ENCODE results near the genes GINM1 and ULBP1.

- RAMPAGE, long total RNA, result no peak
- RRBS, result no CpG with 5 or more reads among the region's 3 CpGs
These were observed 142.8 kb upstream of the UST start for GRCh38 chr6:148603994-148604400.

DNA sequence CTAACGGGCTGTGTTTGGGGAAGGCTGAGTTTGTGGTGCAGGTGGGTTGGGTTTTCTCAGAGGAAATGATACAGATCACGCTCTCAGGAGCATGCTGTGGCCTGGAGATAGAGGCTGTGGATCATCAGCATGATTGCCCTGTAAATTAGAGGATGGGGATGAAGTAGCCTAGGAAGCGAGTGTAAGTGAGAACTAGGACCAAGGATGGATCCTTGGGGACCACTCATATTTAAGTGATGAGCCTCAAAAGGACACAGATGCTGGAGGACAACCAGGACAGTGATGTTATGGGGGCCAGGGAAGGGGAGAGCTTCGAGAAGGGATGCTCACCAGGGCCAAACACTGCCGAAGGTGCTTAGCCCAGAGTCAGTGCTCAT lies 51.5 kb downstream of the UST start:
- RAMPAGE, long total RNA, result no peak
- RRBS, result no CpG with 5 or more reads among the region's 5 CpGs

- RAMPAGE, long total RNA, result no peak
- RRBS, result no CpG with 5 or more reads among the region's 7 CpGs
These were observed 84.2 kb downstream of the UST start for GRCh38 chr6:148830895-148831505.

- RAMPAGE, long total RNA, result no peak
- RRBS, result no CpG with 5 or more reads among the region's 5 CpGs
These were observed 232.6 kb downstream of the UST start for GRCh38 chr6:148979352-148979988.

DNA sequence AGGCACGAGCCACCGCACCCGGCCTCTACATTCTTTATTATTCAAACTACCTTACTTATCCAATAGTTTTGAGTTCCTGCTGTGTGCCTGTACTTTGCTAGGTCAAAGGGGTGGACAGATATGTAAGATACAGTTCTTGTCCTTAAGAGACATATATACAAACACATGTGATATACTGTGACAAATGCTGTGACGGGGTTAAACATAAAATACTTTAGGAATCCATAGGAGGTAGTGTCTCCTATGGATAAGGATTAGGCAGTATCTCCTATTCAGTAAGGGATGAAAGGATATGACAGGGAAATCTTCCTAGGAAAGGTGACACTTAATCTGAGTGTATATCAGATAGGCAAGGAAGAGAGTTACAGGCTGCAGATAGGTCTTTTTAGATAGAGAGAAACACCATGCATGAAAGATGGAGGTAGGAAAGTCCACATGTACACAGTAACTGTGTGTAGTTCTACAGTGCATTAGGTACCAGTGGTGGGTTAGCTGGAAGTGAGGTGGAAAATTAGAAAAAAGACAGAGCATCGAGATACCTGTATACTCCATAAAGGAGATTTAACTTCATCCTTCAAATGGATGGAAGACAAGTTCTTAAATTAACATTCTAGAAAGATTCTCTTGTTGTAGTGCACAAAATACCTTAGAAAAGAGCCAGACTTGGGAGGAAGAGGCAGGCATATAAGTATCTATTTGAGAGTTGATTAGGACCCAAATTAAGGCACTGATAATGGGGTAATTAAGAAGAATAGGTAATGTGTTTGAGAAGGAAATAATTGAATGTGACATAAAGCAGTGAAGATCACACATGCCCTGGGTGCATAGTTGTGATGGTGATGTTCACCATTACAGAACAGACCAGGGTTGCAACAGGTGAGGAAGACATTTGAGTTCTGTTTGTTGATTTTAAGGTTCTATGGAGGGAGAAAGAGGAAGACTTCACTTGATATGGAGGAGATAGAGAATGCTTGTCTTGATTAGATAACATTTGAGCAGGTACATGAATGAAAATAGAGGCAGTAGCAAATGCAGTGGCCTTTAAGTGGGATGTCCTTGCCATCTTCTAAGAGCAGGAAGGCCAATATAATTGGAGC lies 11.4 kb downstream of the TAB2 start:
- RAMPAGE, long total RNA, result no peak
- RRBS, result no CpG with 5 or more reads among the region's 5 CpGs

DNA sequence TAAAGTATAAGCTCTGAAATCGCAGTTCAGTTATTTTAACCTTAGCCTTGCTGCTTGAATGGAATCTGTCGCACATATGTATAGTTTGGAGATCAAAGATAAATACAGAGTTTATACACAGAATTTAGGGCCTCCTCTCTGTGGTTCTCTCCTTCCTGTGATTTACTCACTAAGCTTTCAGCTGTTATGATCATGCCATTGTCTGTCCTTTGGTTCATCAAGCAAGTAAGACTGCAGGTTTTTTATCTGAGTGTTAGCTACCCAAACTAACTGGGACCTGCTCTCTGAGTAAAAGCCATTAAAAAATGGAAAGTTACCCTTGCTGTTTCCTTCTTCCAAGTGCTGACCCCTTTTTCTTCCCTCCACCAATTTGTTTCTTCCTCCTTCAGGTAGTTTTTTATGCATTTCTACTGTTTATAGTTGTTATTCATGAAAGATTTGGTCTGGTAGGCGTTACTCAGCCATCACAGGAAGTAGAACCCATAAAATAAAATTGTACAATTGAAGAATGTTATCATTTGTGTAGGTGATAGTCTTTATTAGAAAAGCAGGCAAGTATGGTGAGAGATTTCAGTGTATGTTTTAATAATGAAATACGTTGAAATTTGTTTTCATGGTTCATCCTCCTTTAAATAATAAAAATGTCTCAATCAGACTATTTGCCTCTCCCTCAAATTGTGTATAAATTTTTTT lies 33.6 kb upstream of the SUMO4 start:
- RAMPAGE, long total RNA, result no peak
- RRBS, result no CpG with 5 or more reads among the region's 4 CpGs

GRCh38 chr6:149379184-149379554 lies 20.9 kb upstream of the SUMO4 start:
- RAMPAGE, long total RNA, result no peak
- RRBS, result no CpG with 5 or more reads among the region's 6 CpGs

GRCh38 chr6:149565939-149566960 lies at the start of gene GINM1:
TSS of gene GINM1 (plus strand) at chr6:149566375.
- RAMPAGE, long total RNA, result no peak
- RRBS, result 1% methylated on average over 44 of the region's 101 CpGs

- RAMPAGE, long total RNA, result no peak
- RRBS, result no CpG with 5 or more reads among the region's 19 CpGs
These were observed 21.6 kb downstream of the LRP11 start for GRCh38 chr6:149842460-149843133.

GRCh38 chr6:149852204-149852797 lies 11.9 kb downstream of the LRP11 start:
- RAMPAGE, long total RNA, result no peak
- RRBS, result 83% methylated on average over 3 of the region's 7 CpGs

DNA sequence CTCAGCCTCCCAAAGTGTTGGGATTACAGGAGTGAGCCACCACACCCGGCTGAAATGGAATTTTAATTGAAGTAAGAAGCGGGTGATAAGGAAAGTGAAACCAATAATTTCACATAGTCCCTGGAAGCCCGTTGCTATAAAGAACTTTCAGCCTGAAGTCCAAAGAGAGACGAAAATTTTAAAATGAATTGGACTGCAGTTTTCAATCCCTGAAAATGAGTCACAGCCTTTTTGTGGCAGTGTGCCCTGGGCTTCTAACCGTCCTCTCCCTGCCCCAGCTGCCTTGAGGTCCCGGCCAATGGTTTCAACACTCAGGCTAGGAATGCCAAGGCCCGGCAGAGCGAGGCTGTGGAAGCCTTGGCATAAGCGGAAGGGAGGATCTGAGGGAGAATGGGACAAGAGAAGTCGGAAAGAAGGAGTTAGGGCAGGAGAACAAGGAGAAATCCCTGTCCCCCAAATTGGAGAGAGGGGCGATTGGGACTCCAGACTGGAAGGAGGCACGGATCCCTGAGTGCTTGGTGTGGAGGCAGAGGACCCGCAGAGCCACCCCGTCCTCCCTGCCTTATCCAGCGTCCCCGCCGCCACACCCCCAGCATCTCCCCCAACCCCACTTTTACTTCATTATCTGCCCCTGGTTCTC lies 509 bp downstream of the RAET1E start:
- RAMPAGE, long total RNA, result no peak
- RRBS, result 33% methylated on average over 1 of the region's 17 CpGs

DNA sequence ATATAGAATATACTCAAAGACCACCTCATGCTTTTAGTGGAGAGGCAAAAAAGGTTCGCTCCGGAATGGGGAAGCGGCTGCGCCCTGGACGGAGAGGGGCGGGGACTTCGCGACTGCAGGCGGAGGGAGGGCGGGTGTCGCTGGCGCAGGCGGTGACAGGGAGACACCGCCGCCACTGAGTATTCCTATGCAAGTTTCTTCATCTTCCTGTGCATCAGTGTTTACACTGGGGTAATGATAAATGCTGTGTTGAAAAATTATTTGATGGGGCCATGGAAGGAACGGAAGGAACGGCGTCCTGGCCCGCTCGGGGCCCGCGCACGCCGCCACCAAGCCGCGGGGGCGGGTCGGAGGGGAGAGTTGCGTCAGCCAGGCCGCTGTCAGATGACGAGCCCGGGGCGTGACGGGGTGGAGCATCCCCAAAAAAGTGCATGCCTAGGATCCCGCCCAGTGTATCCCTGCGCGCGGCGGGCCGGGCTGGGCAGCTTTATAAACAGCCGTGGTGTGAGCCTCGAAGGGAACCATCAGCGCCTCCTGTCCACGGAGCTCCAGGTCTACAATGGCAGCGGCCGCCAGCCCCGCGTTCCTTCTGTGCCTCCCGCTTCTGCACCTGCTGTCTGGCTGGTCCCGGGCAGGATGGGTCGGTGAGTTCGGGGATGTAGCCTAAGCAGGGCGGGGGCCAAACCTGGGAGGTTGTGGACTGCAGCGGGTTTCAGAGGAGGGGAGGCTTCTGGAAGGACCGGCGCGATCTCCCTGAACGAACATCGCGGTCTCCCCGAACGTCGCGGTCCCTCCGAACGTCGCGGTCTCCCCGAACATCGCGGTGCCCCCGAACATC lies at the start of gene ULBP1:
TSS of gene ULBP1 (plus strand) at position 453 of the 838 bp plus-strand sequence.
- RAMPAGE, long total RNA, result no peak
- RRBS, result 1% methylated on average over 12 of the region's 72 CpGs

GRCh38 chr6:150403113-150403793 lies 34.4 kb downstream of the IYD start:
- RAMPAGE, long total RNA, result no peak
- RRBS, result no CpG with 5 or more reads among the region's 5 CpGs

DNA sequence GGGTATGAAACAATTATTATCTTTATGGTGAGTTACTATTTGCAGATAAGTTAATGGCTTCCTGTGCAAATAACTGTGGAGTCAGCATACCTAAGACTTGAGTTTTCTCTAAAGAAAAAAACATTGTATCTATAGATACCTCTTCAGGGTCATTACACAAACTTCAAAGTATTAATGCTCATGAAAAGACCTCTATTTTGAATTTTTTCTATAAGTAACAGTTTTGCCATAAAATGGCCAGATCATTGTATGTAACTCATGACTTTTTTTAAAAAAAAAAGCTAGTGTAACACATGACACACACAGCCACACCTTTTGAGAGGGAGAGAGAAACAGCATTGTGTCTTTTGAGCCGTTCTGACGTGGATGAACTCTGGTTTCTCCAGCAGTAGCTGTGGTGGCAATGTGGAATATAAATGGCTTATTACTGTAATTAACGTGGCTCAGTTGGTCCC lies 36.4 kb downstream of the PLEKHG1 start:
- RAMPAGE, long total RNA, result no peak
- RRBS, result no CpG with 5 or more reads among the region's 3 CpGs

- RAMPAGE, long total RNA, result no peak
- RRBS, result no CpG with 5 or more reads among the region's 8 CpGs
These were observed 112.2 kb downstream of the PLEKHG1 start for GRCh38 chr6:150711646-150712589.

DNA sequence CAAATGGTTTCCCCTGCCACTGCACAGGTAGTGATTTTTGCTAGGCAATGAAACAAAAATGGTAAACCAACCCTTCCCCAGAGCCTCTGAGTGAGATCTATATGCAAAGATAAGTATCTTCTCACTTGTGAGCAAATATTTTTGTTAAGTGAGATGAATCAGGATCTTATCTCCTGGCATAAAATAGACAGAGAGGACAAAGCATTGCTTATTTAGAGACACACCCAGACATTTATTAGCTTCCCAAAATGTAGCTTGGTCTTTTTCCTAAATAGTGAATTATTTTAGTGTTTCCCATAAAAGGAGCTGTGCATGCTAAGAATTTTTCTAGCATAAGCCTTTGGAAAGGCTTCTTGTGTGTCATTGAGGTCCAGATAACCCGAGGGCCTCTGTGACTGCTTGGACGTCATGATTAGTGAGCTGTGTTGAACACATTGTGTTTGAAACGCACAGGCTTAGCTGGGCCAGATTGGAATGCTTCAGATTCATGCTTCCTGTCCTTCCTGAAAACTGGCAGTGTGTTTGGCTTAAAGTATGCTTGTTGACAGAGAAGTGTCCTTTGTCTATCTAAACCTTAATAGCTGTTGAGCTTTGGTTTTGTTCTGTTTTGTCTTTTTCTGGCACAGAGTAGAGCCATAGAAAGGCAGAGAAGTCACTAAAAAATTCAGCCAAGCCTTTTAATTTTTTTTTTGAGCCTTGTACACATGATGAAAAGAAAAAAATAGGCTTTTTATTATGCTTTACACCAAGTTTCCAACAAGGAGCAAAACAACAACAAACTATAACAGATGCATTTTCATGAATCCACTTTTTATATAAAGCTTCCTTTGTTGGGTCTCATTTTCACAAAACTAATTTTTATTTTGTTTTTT lies 16.6 kb downstream of the MTHFD1L start:
- RAMPAGE, long total RNA, result no peak
- RRBS, result no CpG with 5 or more reads among the region's 3 CpGs

GRCh38 chr6:150930854-150931345 lies 65.4 kb downstream of the MTHFD1L start:
- RAMPAGE, long total RNA, result no peak
- RRBS, result no CpG with 5 or more reads among the region's 2 CpGs

DNA sequence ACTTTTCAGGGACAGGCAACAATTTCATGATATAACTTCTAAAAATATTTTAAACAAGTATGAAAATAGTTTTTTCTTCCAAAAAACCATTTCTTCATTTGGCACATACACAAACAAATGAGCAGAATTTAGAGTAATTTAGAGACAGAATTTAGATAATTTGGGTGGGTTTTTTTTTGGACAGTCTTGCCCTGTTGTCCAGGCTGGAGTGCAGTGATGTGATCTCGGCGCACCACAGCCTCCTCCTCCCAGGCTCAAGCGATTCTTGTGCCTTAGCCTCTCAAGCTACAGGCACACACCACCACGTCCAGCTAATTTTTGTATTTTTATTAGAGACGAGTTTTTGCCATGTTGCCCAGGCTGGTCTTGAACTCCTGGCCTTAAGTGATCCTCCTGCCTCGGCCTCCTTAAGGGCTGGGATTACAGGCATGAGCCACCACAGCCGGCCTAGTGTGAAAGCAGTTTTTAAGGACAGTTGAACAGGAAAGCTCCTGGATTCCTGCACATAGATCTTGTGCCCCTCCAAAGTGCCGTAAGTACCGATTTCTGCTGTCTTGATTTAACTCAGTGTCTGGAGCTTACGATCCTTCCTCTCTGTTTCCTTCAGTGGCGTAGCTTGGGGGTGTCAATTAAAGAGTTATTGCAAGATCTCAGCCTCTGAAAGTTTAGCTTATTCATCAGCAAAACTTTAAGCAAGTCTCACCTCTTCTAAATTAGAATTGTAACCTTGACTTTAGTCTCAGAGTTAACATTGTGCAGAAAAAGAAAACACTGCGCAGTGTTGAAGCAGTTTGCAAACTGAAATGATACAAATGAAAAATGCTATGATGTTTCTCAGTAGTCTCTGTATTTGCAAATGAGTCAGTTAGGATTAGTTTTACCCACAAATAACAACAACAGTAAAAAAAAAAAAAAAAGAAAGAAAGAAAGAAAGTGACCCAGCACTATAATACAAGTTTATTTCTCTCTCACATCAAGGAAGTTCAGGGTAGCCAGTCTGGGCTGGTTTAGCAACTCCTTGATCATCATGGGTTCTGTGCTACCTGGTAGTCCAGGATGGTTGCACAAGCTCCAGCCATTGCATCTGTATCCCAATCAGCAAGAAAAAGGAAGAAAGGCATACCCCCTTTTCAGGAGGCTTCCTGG lies 128.0 kb downstream of the MTHFD1L start:
- RAMPAGE, long total RNA, result no peak
- RRBS, result no CpG with 5 or more reads among the region's 12 CpGs

- RAMPAGE, long total RNA, result no peak
- RRBS, result no CpG with 5 or more reads among the region's 15 CpGs
These were observed 180.1 kb downstream of the MTHFD1L start for GRCh38 chr6:151045197-151046315.

- RAMPAGE, long total RNA, result no peak
- RRBS, result no CpG with 5 or more reads among the region's 12 CpGs
These were observed 168.4 kb upstream of the AKAP12 start for GRCh38 chr6:151071215-151071936.

All from hepatocyte (in vitro differentiated cells and primary cell).